ENCODE measurements around the gene BMP7.

- PRO-cap: no peak
These were observed 150.8 kb downstream of the TFAP2C start for GRCh38 chr20:56779869-56780399.

GRCh38 chr20:56987916-56988839 lies 278.3 kb downstream of the BMP7 start:
- PRO-cap: no peak

- PRO-cap: no peak
These were observed 109.0 kb downstream of the BMP7 start for GRCh38 chr20:57157434-57157803.

DNA sequence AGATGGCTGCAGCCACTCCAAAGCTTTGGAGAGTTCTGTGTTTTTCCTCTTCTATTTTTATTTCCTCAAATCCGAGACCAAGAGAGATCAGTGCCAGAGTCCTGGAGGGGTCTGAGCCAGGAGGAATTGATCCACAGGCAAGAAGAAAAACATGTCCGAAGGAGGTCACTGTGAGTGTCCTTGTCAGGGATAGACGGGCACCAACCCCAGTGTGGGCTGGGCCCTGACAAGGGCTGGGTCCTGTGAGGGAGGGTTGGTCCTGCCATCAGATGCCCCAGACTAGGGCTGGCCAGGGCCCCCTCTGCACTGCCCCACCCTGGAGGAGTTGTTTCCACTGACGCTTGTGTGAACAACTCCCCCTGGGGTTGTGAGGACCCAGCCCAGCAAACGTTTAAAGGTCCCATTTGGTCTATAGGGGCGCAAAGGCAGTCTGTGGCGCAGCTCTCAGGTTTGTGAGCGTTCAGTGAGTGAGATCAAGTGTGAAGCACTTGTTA lies 104.2 kb downstream of the BMP7 start:
- PRO-cap: no peak

DNA sequence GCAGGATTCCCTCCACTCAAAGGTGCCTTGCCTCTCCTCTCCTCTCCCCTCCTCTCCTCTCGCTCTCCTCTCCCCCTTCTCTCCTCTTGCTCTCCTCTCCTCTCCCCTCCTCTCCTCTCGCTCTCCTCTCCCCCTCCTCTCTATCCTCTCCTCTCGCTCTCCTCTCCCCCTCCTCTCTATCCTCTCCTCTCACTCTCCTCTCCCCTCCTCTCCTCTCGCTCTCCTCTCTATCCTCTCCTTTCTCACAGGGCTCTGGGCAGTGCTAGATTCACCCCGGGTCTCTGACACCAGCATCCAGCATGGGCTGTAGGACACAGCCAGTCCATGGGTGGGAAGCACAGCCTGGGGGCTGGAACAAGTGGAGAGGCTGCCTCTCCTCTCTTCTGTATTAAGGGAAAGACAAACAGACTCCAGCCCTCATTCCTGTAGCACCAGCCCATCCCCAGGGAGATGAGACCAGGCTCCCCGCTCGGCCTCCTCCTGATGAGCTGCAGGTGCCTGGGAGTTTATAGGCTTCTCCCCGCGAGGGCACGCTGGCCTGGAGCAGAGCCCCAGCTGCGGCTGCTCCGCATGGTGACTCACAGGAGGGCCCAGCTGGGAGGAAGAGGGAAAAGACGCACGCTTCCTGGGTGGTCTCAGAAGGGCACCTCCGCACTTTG lies 68.3 kb downstream of the BMP7 start:
- PRO-cap: no peak

- PRO-cap: no peak
These were observed at the start of gene BMP7 for GRCh38 chr20:57266552-57267182. TSS of gene BMP7 (minus strand) at chr20:57266641.

- PRO-cap: no peak
These were observed 19.6 kb upstream of the RBM38 start for GRCh38 chr20:57371446-57372120.

DNA sequence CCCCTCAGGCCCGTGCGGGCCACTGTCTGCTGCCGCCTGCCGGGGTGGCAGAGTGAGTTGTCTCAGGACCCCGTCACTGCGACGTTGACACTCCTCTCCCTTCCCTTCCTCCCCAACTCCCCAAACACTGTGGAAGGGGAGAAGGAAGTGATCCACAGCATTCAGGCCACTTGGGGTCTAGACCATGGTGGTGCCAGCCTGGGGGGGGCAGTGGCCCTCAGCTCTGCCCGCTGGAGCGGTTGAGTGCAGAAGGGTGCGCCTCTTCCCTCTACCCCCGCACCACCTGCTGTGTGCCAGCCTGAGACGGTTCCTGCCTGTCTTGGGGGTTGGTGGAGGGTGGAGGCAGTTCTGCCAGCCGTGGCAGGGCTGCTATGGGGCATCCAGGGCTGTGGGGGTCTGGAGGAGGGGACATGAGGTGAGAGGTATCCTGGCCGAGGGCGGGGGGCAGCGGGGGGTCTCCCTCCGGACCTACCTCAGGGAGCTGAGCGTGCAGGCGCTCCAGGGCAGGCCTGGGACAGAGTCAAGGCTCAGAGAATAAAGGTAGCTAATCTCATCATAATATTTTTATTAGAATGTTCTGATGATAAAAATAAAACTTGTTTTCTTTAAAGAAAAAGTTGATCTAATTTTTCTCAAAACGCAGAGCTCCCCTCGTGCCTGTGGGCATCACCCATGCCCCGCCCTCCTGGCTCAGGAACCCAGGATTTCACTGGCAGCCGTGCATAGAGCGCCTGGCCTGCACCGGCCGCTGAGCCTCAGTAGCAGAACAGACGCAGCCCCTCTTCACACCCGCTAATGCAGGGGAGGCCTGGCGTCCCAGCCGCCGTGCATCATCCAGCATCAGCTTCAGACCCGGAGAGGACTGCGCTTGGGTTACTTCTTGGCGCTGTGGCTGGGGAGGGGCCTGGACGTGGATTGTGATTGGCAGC lies 17.8 kb downstream of the RBM38 start:
- PRO-cap: no peak

- PRO-cap: bidirectional peak, plus-strand start at chr20:57441318, minus-strand start at chr20:57441154
These were observed 49.7 kb downstream of the RBM38 start for GRCh38 chr20:57440534-57441594.

GRCh38 chr20:57451776-57452576 lies 60.8 kb downstream of the RBM38 start:
- PRO-cap: no peak

DNA sequence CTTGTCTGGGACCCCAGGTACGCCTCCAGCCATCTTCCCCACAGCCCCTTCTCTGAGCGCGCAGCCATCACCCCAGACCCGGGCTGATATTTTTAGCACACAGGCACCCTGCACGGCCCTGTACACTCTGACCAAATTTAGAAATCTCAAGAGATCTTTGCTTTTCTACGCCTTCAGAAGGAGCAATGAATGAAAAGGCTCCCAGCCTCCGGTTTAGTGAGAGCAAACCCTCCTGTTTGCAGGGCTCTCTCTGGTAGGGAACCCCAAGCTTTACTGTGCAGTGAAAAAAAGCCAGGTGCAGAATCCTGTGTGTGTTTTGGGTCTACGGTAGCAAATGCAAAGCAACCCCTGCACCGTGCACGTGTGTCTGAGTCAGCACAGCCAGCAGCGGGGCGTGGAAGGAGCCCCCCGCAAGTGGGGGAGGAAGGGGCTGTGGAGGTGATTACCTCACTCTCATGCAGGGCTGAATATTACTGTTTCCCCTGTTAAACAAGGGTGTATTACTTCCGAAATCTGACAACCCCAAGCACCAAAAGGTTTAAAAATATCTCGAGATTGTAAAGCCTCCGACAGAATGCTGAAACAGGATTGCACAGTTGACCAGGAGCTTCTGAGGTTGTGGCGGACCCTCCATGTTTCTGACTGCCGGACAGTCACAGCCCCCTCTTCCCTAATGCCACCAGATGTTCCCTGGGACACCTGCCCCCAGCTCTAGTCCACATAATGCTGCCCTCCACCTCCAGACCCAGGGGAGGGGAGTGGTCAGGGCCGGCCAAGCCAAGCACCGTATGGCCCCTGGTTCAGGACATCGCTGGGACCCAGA lies 44.1 kb downstream of the CTCFL start:
- PRO-cap: bidirectional peak, plus-strand start at position 384 of the sequence, minus-strand start at position 275 of the sequence

- PRO-cap: no peak
These were observed 1.2 kb downstream of the CTCFL start for GRCh38 chr20:57523732-57524235.

DNA sequence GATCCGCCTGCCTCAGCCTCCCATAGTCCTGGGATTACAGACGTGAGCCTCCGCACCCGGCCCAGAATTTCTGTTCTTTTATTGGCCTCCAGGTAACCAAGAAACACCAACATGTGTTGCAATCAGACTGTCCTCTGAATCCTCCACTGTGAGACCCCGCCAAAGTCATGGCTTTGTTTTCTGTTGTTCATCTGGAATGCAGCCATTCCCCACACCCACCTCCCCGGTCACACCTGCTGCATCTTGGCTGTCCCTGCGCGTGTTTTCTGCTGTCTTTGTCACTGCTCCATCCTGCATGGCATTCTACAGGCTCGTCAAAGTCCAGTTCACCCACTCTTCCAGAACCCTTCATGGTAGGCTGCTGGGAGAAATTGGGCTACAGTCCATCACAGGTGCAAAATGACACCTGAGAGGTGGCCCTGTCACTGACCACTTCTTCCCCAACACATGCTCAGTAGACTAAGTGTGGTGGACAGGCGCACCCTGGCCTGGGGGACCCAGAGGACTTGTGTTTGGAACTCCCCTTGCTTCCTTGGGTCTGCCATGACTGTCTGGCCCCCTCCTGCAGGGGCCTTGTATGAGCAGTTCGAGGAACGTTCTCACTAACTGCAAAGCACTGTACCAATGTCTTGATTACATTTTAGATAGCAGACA lies 4.2 kb upstream of the PCK1 start:
- PRO-cap: no peak

DNA sequence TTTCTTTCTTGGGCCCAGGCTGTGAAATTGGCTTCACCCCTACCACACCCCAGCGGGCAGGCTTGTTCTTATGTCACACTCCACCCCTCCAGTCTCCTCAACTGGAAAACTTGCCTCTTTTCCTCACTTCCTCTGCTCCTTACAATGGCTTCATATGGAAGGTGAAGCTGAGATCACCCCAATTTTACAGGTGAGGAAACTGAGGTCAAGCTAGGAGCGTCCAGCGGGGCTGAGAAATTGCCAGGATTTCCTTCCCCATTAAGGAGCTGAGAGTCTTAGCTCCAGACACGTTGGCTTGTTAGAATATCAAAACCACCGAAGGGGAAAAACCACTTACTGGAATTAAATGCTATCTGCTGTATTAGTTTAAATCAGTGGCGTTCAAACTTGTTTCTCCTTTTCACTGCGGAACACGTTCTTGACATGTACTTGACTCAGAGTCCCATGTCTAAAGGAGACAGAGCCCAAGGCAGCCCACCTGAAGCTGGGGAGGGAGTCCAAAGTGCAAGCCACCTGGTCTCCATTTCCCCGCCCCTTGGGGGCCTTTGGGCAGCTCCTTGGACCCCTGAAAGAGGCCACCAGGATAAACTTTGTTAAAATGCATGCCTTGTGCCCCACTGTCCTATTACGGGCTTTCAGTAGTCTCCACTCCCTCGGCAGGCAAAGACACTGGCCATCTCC lies 6.4 kb downstream of the PCK1 start:
- PRO-cap: no peak

- PRO-cap: no peak
These were observed 29.0 kb downstream of the PCK1 start for GRCh38 chr20:57589800-57590441.

- PRO-cap: unidirectional peak, plus-strand start at chr20:57680728
These were observed 29.5 kb downstream of the PMEPA1 start for GRCh38 chr20:57679824-57681158.

DNA sequence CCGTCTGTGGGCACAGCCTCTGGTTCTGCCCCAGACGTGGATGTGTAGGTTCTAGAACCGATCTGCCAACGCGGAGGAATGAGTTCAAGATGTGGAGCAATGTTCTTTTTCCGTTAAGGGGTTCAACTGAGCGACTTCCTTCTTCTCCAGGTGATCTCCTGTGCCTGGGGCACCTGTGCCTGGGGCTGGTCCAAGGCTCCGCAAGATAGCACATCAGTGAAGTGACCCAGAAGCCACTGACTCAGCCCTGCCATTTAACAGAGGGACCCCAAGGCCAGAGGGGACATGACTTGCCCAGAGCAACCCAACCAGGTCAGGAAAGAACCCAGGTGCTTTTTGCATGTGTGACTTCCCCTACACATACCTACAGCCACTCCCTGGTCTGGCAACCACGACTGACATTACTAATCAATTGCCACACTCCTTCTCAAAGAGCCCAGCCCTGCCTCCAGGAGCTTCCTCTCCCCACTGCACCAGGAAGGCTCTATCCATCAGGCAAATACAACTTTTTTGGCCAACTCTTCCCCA lies 22.7 kb downstream of the PMEPA1 start:
- PRO-cap: no peak

- PRO-cap: no peak
These were observed 8.7 kb downstream of the PMEPA1 start for GRCh38 chr20:57701039-57701669.

- PRO-cap: no peak
These were observed 4.3 kb downstream of the PMEPA1 start for GRCh38 chr20:57705403-57706017.

DNA sequence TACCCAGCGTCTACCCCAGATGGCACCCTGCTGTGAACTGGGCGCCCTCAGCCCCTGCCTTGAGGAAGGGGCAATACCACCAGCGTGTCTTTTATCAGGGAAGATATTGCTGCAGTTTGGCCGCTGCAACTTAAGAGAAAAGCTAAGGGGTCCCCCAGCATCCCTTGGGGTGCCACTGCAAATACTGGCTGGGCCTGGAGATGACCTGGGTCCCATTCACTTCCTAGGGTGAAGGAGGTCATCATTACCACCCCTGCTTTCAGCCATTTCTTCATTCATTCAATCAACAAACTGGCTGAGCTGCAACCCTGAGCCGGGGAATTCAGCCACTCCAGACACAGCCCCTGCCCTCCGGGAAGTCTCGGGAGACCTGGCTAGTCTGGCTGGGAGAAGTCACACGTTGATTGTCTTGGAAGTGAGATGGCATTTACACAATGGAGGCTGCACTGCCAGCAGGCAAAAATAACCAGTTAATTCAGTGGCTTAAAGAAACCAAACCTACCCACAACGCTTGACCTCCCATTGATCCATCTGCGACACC lies 1.9 kb upstream of the PMEPA1 start:
- PRO-cap: no peak